Esophagus muscularis mucosa (tissue), 4 donors: ENCODE data around the genes POU2F2 and PAFAH1B3.

DNA sequence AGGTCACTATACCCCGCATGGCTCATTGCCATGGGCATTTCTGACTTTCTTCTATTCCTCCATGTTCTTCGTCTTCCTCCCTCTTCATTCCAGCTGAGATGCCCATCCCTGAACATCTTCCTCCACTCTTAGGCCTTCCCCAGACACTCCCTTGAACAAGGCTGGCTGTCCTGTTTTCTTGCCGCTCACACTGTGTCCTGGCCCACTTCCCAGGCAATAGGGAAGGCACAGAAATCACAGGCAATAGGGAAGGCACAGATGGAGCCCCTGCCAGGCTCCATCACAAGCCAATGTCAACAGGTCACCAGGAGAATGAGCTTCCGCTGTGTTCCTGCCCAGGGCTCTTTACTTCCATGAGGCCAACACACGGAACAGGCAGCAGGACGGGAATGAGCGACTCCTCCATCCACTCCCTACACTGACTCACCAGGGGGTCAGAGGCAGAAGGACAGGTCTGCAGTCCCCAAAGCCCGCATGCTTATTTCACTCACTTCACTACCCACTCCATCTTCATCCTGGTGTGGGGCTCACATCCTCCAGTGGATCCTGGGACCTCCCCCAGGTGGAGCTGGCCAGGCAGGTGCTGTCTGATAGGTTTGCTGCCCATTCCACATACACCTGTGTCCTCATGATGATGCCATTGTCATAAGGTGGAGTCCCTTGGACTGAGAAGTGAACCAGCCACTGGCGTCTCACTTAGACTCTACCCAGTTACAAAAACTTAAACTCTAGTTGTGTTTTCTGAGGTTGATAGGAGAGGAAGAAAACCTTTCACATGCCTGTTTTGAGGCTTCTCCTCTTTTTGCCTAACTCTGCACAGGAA is 3.5 kb downstream of the CEACAM5 start:
- PRO-cap = no peak
- RAMPAGE, long total RNA, 4 experiments = no peak in any of the 4 experiments

- PRO-cap = no peak
- RAMPAGE, long total RNA, 4 experiments = no peak in any of the 4 experiments
These were observed 6.8 kb upstream of the CEACAM6 start for GRCh38 chr19:41748405-41749062.

DNA sequence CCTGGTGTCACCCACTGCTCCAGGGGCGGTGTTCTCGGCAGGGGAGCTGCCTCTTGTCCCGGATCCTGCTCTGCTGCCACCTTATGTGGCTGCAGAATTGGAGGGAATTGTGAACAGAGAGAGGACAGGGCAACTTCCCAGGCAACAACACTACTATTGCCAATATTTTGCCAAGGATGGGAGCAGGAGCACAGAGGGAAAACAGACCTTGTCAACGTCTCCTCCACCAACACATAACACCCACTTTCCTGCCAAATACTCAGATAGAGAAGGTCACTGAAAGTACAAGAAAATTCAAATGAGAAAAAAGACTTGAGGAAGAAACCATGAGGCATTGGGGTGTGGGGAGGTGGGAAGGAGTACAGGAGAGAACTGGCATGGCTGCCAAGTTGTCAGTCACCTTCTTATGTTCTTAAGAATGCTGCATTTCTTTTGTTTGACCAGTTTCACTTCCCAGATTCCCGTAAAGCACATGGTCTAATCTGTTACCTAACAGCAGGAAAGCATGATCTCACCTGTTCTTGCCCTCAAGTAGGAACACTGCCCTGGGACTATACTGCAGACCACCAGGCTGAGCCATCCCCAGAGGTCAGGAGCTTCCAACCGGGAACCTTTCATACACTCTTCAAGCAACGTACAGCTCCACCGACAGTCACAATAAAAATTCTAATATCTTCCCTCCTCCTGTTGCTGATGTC is 4.7 kb upstream of the CEACAM6 start:
- PRO-cap = no peak
- RAMPAGE, long total RNA, 4 experiments = no peak in any of the 4 experiments

GRCh38 chr19:41799158-41799940 is 3.0 kb downstream of the CEACAM3 start:
- PRO-cap = no peak
- RAMPAGE, long total RNA, 4 experiments = no peak in any of the 4 experiments

- PRO-cap = no peak
- RAMPAGE, long total RNA, 4 experiments = no peak in any of the 4 experiments
These were observed 17.9 kb downstream of the ERFL start for GRCh38 chr19:41910069-41910945.

- PRO-cap = no peak
- RAMPAGE, long total RNA, 4 experiments = no peak in any of the 4 experiments
These were observed 15.2 kb downstream of the ERFL start for GRCh38 chr19:41913089-41913453.

- PRO-cap = no peak
- RAMPAGE, long total RNA, 4 experiments = no peak in any of the 4 experiments
These were observed 4.7 kb downstream of the ZNF574 start for GRCh38 chr19:42080369-42081331.

DNA sequence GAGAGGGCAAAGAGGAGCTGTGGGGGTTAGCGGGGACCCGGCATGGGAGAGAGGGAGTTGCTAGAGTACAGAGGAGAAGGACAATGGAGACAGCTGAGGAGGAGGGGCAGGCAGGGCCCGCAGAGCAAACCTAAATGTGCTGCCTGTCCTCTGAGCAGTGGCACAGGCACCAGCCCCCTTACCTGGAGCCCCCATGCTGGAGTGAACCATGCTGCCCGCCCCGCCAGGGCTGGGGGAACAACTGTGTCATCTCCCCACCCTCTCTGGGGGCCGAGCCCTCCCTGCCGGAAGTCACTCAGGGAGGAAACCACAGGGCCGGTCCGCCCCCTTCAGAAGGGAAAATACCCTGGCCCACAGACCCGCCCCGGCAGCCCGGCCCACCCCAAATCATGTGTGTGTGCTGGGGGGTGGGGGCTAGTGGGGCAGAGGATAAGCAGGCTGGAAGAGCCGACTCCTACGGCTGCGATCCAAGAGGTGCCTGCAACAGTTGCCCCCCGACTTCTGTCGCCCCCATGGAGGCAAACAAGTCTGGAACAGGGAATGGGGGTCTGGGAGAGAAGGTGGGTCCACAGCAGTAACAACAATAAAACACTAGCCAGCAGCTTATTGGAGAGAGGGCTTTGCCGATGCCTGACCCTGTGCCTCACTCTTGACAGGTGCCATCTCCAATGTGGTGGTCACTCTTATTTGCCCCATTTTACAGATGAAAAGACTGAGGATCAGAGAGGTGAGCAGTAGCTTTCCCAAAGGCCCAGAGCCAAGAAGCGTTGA is at the start of gene POU2F2:
Gene POU2F2 (minus strand): TSS at position 245 of the 771 bp plus-strand sequence.
- PRO-cap = no peak
- RAMPAGE, long total RNA, 4 experiments = no peak in any of the 4 experiments

DNA sequence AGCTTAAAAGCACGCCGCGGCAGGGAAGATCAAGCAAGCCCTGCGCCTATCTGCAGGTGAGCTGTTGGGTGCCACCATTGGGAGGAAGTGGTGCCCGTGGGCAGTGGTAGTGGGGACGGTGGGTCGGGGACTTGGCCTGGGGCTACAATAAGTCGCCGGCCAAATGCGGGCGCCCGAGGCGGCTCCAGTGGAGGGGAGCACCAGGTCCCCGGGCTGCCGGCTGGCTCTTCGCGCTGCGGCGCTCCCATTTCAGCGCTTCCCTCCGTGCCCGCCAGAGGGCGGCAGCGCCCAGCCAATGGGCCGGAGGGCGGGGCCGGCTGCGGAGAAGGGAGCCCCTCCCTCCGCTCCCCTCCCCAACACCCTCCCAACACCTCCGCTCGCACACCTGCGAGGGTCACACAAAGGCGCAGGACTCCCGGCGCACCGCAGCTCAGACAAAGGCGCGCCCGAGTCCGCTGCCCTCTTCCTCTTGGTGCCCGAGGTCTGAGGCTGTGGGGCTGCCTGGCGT is 781 bp upstream of the POU2F2 start:
- PRO-cap = no peak
- RAMPAGE, long total RNA, 4 experiments = no peak in any of the 4 experiments

GRCh38 chr19:42209518-42209963 is 7.9 kb downstream of the DEDD2 start:
- PRO-cap = no peak
- RAMPAGE, long total RNA, 4 experiments = no peak in any of the 4 experiments

DNA sequence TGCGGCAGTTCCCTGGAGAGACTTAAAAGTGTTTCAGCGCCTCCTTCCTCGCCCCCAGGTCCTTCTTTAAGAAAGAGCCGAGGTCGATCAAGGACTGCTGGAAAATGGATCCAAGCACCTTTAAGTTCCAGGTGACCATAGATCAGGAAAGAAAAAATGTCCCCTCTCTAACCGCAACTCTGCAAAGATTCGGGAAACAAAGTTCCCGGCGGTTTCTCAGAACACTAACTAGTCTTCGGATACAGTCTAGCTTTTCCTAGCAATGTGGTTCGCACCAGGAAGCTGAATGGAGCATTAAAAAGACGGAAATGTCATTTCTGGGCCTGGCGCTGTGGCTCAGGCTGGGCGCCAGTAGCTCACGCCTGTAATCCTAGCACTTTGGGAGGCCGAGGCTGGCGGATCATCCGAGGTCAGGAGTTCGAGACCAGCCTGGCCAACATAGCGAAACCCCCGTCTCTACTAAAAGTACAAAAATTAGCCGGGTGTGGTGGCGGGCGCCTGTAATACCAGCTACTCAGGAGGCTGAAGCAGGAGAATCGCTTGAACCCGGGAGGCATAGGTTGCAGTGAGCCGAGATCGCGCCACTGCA is 1.1 kb upstream of the GSK3A start:
- PRO-cap = no peak
- RAMPAGE, long total RNA, 4 experiments = no peak in any of the 4 experiments

- PRO-cap = no peak
- RAMPAGE, long total RNA, 4 experiments = no peak in any of the 4 experiments
These were observed 6.1 kb upstream of the GSK3A start for GRCh38 chr19:42248450-42248892.

DNA sequence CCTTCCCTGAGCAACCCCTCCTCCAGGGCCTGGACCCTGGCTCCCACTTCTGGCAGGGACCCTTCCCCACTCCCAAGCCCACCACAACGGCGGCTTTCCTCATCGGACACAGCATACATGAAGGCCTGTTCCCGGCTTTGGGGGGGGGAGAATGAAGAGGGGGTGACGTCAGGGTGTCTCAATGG is 2.4 kb downstream of the ERF start:
- PRO-cap = bidirectional peak, plus-strand start outside the sequence, minus-strand start at position 110 of the sequence
- RAMPAGE, long total RNA, 4 experiments = no peak in any of the 4 experiments

DNA sequence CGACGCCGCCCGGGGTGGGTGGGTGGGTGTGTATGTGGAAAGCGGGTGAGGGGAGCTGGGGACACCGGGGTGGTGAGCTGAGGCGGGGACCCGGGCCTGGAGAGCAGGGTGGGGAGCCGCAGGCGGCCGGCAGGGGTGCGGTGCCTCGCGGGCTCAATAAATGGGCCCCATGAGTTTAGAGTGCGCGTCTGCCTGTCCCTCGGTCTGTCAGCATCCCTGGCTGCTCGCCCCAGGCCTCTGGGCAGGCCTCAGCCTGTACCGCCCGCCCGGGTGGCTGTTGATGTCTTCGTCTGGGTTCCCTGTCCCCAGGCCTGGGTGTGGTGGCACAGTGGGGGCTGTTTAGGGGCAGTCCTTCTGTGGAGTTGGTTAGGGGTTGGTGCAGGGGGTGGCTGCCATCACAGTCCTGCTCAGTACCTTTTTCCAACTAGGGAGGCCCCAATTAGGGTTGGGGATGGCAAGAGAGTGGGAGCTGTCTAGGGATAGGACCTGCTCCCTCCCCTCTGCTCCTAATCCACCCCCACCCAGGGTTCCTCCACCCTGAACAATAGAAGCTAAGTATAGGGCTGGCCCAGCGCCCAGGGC is 12.2 kb downstream of the CIC start:
- PRO-cap = bidirectional peak, plus-strand start at position 183 of the sequence, minus-strand start outside the sequence; unidirectional peak, minus-strand start at position 292 of the sequence; unidirectional peak, minus-strand start at position 515 of the sequence
- RAMPAGE, long total RNA, 4 experiments = no peak in any of the 4 experiments

- PRO-cap = bidirectional peak, plus-strand start at chr19:42284080, minus-strand start at chr19:42283703
- RAMPAGE, long total RNA, 4 experiments = no peak in any of the 4 experiments
These were observed 14.8 kb downstream of the CIC start for GRCh38 chr19:42283963-42284139.

DNA sequence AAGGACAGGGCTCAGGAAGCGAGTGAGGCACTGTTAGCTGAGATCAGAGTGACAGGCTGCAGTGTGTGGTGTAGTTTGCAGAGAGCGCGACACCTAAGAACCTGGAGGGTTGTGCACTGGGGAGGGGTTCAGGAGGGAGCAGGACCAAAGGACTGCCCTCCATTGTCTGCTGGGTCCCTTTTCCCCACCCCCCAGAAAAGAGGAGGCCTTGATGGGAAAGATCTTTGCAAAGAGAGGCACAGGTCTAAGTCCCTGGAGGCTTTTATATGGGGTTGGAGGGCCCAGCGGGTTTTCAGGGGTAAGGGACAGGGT is 16.0 kb downstream of the CIC start:
- PRO-cap = no peak
- RAMPAGE, long total RNA, 4 experiments = no peak in any of the 4 experiments

DNA sequence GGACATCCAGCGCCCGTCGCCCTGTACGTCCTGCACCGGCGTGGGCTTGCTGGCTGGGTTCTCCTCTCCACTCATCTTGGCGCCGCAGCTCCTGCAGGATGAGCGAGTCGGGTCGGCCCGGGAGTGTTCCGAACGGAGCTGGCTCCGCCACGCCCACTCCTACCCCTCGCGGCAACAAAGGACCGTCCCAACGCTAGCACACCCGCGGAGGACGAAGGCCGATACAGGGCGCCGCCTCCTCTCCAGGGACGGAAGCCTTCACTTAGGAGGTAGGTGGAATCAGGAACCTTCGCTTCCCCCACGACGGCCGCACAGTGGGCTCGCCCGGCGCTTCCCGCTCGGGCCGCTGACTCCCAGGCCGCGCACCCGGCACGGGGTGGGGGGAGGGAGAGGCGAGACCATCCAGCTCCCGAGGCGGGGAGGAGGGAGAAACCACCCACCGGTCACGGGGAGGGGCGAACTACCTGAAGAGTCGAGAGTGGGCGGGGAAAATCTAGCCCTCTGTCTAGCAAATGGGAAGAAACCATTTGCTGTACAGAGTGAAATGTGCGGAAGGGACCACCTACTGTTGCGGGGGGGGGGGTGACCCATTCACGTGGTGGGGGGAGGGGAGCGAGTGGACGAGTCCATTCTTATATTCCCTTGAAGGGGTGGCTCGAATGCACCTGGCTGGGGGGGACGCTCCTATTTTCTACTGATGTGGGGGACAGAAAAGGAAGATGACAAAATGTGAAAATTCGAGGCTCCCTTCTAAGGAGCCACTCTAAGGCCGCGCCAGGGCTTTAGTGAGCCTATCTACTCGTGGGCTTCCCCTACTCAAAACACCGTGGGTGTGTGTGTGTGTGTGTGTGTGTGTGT is at the start of gene PAFAH1B3:
Gene PAFAH1B3 (minus strand): TSS at position 390 of the 858 bp plus-strand sequence.
- PRO-cap = bidirectional peak, plus-strand start at position 504 of the sequence, minus-strand start at position 373 of the sequence
- RAMPAGE, long total RNA, 4 experiments = start-site peak on the minus strand in 4 of 4 experiments, centred at positions 221 to 548 of the sequence, 7 to 18 reads per replicate

DNA sequence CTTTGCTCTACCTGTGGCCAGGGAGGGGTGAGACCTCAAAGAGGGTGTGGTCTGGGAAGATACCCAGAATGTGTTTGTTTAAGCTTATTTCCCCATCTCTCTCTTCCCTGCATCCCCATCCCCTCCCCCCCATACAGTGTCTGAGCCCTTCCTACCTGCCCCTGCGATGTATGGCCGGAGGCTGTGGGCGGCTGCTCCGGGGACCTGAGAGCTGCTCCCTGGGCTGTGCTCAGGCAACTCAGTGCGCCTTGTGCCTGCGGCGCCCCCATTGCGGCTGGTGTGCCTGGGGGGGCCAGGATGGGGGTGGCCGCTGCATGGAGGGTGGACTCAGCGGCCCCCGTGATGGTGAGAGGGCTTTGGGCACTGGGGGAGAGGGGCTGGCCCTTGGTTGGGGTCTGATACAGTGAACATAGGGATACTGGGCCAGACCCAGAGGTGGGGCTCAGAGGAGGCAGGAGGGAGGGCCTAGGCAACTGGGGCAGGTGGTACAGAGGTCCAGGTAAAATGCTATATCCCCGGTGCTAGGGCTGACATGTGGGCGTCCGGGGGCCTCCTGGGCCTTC is 21.7 kb downstream of the CNFN start:
- PRO-cap = no peak
- RAMPAGE, long total RNA, 4 experiments = no peak in any of the 4 experiments

GRCh38 chr19:42397007-42398284 is 7.3 kb upstream of the CNFN start:
- PRO-cap = bidirectional peak, plus-strand start at chr19:42397174, minus-strand start at chr19:42396909; unidirectional peak, plus-strand start at chr19:42397293
- RAMPAGE, long total RNA, 4 experiments = start-site peak on the plus strand in 4 of 4 experiments, at chr19:42397141-42397176 at its widest, 40 to 107 reads per replicate

GRCh38 chr19:42433152-42434138 is 6.3 kb upstream of the LIPE start:
- PRO-cap = no peak
- RAMPAGE, long total RNA, 4 experiments = no peak in any of the 4 experiments